Parietal lobe (tissue), 2 donors: ENCODE data around the genes RTKN2 and ADO.

- RAMPAGE, long total RNA, result no peak
These were observed 72.5 kb downstream of the RHOBTB1 start for GRCh38 chr10:60871044-60872292.

- RAMPAGE, long total RNA, result no peak
These were observed 122.5 kb downstream of the TMEM26 start for GRCh38 chr10:61330754-61331084.

DNA sequence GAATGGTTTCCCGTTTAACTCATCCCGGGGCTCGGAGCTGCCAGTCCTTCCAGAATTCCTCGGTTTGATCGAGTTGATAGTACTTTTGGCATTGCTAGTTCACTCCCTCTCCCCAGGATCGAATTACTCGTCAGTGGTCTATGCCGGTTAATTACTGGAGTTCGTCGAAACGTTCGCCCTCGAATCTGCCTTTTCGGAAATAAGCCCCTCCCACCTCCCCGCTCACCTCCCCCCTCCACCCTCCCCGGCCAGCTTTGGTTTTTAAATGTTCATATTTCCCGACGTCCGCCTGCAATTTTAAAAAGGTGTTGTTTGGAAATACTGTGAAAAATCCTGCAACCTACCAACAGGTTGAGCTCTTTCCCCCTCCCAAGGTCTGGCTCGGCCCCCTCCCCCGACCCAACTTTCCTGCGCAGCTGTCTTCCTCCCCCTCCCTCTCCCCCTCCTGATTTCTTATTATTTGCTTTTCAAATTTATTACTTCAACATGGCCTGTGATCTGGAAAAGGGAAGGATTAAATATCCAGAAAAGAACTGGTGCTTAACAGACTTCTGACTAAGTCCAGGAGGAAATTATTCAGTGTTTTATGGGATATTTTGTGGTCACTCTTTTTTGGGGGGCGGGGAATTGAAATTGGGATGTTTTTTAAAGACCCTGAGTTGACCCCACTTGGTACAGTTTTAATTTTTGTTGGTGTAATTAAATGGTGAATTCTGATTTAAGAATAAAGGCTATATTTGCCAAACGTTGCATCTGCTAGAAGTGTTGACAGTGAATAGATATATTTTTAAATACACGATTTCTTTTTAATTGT is 2.4 kb downstream of the ARID5B start:
- RAMPAGE, long total RNA, result no peak

DNA sequence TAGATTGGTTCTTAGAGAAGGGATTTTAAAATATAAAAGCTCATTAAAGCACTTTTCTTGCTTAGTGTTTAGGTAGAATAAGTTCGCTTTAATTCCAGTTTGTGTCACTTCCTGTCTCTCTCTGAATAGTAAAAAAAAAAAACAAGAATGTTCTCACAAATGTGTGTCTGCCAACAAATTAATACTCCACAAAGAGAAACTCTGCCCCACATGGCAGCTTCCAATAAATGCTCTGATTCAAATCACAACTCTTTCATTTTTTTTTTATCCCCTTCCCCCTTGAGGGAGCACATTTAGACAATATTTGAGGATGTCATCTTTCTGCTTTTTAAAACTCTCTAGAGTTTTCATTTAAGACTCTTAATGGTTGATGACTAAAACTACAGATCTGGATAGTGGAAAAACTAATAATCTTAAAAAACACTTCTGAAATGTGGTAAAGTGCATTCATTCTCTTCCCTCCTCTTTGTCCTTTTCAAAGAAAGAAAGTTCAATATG is 42.2 kb downstream of the ARID5B start:
- RAMPAGE, long total RNA, result no peak

DNA sequence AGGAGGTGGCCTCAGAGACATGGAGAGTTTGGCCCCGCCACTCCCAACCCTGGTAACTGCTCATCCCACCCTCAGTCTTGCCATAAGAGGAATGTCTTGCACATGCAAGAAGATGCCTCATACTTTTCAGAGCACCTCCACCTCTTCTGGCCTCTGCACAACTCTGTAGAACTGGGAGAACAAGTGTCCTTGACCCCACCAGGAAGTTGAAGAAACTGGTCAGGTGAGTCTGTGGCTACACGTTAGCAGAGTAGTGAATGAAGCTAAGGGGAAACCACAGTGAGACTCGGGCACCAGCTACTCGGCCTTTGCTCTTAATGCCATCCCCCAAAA is 110.0 kb downstream of the ARID5B start:
- RAMPAGE, long total RNA, result no peak

GRCh38 chr10:62045116-62045410 is 143.6 kb downstream of the ARID5B start:
- RAMPAGE, long total RNA, result no peak

DNA sequence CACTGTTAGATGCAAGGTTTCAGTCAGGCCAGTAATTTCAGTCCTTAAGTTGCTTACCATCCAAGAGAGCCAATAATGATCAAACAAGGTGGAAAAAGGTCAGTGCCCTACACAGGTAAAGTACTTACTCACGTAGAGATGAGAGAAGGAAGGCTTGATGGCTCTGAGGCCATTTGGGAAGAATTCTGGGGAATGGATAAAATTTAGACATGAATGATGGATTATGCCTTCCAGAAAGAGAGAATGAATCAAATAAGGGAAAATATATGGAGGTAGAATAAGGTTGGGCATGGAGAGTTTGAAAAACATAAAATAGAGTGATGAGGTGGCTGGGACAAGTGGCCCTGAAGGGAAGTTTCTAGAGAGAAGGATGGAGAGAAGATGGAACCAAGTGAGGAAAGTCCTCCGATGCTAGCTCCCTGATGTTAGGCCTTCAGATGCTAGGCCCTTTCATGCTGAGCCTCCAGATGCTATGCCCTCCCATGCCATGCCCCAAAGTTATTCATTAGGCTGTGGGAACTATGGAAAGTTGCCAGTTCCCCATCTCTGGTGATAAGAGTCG is 159.7 kb downstream of the ARID5B start:
- RAMPAGE, long total RNA, result no peak

DNA sequence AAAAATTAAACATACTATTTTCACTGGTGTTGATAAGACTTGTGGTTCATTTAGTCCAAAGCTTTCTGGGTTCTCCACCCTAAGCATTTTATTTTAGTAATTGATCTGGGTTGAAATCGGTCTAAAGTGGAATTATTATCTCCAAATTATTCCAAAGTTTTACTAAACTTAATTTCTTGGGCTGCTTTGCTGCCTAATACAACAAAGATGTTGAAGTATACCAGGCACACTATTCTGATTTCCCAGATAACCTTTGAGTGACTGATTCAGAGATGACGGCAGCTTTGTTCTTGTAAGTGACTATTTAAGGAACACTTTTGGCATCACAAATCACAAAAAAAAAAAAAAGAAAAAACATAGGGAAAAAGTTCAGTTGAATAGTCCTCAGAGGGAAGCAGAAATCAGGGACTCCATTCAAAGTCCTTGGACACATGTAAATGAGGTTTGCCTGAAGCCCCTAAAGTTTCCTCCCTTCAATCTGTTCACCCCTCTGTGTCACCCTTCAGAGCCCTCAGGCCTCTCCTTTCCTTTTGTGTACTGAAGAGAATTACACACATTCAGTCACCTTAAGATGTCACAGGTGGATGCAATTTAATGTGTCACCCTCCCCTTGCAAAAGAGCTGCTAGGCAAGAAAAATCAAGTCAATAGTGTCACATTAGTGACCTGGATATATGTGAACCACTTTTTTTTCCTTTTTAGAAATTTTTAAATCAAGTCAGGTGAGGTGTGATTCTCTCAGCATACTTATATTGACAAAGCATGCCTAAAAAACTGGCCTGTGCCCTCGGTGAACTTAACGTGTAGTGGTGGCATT is 81.5 kb downstream of the RTKN2 start:
- RAMPAGE, long total RNA, result no peak

DNA sequence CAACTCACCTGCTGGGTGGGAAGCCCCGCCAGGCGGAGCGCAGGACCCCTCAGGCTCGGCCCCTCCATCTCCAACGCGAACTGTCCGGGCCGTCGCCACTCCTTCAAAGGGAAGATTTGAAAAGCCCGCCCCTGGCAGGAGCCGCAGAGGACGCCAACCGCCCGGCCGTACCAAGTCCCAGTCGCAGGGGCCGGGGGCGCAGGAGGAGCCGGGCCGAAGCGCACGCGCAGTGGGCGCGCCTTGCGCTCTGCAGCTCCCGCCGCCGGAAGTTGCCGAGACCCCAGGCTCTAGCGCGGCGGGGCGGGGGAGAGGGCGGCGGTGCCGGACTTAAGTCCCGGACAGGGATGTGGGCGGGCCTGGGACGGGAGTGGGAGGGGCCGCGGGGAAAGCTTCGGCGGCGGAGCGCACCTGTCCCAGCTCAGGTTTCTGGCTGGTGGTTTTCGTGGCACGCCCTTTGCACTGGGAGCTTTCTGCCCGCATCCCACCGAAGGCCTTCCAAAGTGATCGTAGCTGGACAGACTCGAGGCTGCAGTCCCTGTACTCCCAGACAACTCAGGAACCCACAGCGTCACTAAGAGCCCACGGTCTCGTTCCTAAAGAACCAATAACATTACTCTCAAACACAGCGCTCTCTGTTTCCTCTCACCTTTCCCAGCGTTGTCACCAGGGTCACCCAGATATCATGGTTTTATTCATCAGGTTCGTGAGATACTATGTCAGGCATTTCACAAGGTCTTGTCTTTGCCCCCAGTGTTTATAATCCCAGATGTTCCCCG is at the start of gene RTKN2:
Gene RTKN2, minus strand, starts transcription at position 302 of the 776 bp plus-strand sequence.
- RAMPAGE, long total RNA, result no peak

DNA sequence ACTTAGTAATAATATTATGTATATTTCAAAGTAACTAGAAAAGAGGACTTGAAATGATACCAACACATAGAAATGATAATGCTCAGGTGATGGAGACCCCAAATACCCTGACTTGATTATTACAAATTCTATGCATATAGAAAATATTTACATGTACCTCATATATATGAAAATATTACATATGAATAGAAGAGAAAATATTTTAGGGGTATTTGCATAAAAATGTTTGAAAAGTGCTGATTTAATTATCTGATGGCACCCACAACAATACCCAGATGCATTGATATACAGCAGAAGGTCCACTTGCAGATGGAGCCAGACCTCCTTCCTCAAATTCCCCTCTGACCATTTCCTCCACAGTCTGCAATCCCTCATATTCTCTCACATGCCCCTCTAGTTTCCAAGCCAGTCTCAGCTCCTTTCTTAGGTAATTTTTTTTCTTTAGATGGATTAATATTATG is 6.3 kb upstream of the RTKN2 start:
- RAMPAGE, long total RNA, result no peak

DNA sequence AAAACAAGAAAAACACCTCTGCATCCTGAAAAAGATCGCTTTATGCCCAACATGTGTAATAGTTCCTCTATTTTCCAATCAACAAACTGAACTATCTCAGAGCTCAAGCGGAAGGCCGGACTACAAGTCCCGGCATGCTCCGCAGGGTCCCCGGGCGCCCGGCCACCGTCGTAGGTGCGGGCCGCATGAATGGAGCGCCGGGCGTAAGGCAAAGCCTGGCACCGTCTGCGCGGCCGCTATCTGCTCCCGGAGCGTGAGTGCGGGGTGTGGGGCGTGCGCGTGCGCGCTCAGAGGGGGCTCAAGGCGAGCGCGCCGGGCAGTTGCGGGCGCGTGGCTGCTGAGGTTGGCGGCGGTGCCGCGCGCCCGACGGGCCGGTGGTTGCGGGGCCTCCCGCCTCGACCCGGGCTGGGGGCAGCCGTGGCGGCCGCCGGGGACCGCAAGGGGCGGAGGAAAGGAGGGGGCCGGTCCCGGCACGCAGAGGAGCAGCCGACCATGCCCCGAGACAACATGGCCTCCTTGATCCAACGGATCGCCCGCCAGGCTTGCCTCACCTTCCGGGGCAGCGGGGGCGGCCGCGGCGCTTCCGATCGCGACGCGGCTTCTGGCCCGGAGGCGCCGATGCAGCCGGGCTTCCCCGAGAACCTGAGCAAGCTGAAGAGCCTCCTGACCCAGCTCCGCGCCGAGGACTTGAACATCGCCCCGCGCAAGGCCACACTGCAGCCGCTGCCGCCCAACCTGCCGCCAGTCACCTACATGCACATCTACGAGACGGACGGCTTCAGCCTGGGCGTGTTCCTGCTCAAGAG is at the start of gene ADO:
Gene ADO, plus strand, starts transcription at position 153 of the 806 bp plus-strand sequence.
- RAMPAGE, long total RNA, result no peak

DNA sequence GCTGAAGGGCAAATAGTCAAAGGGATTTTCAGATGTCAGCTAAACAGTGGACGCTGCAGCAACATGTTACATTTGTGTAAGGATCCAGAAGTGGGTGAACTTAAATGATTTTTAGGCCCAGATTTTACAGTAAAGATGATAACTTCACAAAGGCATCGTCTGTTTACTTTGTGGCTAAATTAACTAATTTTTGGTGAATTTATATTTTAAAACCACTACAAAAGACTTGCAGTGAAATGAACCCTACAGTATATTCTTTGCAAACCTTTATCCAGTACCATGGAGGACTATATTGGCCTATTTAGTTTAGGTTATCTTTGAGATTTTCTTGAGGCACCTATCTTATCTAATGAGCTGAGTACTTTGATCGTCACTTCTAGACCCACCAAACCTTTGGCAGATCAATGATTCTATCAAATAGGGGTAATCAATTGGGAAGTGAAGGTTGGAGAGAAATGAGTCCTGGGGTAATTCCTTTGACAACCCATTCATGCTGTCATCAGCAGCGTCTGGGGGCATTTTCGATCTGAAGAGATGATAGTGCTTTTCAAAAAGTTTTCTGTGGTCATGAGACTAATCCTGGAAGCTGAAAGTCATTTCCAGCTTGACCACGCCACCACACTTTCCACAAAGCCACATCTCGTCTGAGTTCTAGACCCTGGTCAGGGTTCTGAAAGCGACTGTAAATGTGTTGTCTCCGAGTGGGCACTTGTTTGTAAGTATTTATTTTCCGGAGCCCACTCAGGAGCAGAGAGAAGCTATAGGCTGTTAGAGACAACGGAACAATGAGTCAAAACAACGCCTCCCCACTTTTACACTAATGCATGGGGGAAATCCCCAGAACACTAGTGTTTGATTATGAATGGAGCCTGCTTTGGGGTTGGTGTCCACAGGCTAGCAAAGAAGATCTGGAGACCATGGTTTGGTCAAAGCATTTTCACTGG is 4.9 kb downstream of the EGR2 start:
- RAMPAGE, long total RNA, result no peak

DNA sequence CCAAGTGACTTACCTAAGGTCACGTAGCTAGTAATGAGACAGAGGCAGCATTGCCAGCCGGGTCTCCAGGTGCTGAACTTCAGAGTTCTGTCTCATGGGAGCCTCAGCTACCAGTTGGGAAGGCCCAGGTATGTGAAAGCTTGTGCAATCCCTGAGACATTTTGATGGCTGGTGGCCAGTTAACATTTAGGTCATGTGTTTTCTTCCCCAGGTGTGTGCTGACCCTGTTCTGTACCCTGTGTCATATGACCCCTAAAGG is 10.8 kb upstream of the EGR2 start:
- RAMPAGE, long total RNA, result no peak

DNA sequence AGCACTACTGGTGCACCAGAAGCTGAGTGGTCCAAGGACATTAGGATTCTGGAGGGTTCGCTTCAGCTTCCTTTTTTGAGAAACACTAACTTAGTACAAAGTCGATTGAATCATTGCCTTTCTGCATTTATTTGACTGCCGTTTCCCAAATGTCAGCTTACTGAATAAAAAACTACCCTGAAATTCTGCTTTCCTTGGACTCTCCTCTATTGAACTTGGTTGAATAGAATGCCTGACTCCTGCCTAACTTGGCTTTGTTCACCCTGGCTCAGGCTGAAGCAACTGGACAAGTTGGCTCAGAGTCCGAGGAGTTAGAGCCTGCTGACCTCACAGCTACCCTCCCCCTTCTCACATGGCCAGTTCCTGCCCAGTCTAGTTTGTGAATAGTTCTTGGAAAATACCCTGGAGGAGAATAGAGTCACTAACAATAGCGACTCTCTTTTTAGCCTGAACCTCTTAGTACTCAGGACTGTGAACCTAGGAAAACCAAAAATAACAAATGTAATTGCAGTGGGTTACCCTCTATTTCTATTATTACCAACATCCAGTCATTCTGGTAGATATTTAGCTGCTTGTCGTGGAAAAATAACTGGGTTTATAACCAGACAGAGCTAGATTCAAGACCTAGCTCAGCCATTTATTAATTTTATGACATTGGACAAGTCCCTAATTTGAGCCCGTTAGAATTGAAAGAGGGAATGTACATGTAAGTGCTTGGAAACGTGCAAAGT is 17.3 kb upstream of the NRBF2 start:
- RAMPAGE, long total RNA, result no peak

GRCh38 chr10:63188968-63189690 is 56.0 kb downstream of the NRBF2 start:
- RAMPAGE, long total RNA, result no peak

- RAMPAGE, long total RNA, result no peak
These were observed 123.4 kb downstream of the NRBF2 start for GRCh38 chr10:63256393-63257072.

- RAMPAGE, long total RNA, result no peak
These were observed 98.9 kb downstream of the JMJD1C start for GRCh38 chr10:63366726-63367429.

DNA sequence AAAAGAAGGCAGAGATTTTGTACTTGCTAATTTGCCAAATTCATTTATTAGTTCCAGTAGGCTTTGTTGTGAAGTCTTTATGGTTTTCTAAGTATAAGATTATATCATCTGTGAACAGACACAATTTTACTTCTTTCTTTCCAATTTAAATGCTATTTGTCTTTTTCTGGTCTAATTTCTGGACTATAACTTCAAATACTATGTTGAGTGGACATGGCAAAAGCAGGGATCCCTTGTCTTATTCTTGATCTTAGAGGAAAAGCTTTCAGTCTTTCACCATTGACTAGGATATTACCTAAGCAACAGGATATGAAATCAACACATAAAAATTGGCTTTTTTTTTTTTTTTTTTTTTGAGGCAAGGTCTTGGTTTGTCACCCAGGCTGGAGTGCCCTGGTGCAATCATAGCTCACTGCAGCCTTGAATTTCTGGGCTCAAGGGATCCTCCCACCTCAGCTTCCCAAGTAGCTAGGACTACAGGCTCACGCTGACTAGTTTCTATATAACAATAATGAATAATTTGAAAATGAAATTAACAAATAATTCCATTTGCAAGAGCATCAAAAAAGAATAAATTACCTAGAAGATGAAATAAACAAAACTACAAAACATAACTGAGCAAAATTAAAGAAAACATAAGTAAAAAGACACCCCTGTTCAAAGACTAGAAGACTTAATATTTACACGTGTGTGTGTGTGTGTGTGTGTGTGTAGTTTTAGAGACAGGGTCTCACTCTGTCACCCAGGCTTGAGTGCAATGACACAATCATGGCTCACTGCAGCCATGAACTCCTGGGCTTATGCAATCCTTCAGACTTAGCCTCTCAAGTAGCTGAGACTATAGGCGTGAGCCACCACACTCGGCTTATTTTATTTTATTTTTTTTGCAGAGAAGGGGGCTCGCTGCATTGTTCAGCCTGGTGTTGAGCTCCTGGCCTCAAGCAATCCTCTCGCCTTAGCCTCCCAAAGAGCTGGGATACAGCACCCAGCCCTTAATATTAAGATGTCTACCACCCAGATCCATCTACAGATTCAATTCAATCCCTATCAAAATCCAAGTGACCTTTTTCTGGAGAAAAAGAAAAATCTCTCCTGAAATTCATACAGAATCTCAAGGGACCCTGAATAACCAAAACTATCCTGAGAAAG is 90.6 kb downstream of the JMJD1C start:
- RAMPAGE, long total RNA, result no peak

DNA sequence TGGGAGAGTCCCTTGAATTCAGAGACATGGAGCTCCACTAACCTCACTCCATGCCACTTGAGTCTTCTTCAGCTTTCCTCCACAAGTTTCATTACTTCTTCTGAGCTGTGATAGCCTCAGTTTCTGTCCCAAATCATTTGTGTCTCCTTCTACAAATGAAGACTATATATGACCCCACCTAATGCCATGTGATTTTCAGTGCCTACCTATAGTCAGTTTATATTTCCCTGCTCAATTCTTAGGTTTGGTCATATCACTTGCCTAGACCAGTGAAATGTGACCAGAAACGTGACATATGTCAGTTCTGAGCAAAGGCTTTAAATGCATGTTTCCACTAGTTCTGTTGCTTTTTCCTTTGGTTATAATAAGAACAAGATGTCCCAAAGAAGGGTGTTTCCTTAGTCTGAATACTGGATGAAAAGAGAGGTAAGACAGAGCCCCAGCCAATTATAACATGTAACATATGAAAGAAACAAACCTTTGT is 24.6 kb upstream of the REEP3 start:
- RAMPAGE, long total RNA, result no peak

- RAMPAGE, long total RNA, result no peak
These were observed 17.0 kb upstream of the REEP3 start for GRCh38 chr10:63504182-63504533.